Smooth muscle cell (in vitro differentiated cells): ENCODE measurements around a stretch of chr2.

DNA sequence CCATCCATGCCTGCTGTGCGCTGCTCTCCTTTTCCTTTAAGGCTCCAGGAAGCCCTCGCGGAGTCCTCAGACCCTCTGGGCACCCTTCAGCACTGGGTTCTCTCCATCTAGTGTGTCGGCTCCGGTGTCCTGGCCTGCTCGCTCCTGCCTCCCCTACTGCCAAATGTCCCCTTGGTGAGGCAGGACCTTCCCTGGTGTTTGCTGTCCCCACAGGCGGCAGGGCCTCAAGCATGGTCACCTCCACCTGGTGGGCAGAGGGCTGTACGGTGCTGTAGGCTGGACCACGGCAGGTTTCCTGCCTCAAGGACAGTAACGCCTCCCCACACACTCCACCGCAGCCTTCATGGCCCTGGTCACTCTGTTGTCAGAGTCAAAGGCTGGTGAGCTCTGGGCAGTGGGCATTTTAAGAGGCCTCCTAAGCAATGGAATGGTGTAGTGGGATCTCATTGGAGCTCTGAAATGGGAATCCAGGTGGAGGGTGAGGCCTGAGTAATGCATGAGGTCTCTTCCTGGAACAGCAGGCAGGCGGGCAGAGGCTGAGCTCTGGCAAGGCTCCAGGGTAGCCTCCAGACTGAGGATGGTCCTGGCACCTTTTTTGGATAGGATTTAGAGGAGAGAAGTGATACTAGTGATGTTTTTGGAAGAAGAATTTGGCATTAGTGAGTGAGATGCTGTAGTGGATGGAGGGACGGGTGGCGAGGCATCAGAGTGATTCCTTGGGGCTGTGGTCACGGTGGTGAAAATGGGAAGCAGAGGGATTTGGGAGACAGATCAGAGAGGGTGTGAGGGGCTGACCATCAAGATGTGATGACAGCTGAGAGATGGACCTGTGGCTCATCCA lies 90.5 kb downstream of the DGKD start:
- RAMPAGE, long total RNA = no peak

GRCh38 chr2:233457991-233458505 lies 103.8 kb downstream of the DGKD start:
- RAMPAGE, long total RNA = no peak

GRCh38 chr2:233767650-233768508 lies 7.8 kb downstream of the UGT1A1 start:
- RAMPAGE, long total RNA = no peak

DNA sequence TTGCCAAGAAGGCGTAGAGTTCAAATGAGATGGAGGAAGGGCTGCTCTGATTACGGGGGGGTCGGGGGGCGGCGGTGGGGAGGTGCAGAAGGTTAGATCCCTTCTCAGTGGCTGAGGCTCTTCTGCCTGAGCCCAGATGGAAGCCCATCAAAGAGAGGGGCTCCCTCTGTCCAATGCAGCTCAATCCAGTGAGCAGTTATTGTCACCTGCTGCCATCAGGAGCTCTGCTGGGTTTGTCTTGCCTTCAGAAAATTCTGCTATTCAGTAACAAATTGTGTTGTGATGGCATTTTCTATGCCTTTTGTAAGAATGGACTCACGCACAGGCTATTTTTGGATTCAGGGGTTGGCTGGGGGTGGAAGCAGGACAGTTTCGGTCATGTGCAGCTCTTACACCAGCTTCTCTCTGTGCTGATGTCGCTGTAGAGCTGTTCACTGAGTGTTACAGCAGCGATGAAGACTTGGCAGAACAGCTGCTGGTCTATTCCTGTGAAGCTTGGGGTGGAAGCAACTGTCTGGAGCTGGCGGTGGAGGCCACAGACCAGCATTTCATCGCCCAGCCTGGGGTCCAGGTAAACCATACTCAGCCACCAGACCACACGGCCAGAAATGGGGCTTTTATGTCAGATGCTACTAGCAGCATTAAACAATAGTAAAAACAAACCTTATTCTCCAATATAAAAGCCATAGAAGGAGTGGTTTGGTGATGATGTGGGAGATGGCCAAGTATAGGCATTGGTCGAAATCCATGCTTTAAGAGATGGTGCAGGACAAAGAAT lies 49.2 kb downstream of the TRPM8 start:
- RAMPAGE, long total RNA = no peak

DNA sequence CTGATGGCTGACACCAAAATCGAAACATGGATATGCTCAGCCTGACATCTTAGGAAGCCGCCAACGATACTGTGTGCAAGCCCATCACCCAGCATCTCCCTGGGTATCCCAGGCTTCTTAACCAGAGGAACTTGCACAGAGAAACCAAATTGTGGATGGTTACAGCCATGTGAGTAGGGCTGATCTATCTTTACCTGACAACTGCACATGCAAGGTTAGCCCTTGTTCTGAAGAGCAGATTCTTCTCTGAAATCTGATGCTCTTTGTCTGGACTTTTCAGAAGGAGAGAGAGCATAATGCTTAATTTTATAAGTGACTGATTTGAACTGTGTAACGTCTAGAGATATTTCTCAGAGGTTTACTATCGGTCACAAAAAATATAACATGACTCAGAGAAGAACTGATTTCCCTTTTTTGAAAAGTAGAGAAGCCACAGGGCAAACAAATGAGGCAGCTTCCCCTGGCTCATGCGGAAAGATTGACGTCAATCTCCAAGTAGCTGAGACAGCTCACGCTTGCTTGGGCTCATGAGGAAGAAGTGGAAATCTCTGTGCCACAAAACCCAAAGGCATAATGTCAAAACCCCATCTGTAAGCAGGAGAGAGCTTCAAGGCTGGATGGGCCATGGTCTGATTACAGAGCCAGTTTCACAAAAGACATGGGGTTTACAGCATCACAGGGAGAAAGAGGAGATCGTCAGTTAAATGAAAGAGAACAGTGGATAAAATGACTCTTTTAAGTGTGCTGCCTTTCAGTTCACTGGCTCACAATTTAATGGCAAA lies 188.2 kb downstream of the ARL4C start:
- RAMPAGE, long total RNA = no peak

GRCh38 chr2:234335373-234336329 lies 161.2 kb downstream of the ARL4C start:
- RAMPAGE, long total RNA = no peak

GRCh38 chr2:234449150-234449648 lies 47.7 kb downstream of the ARL4C start:
- RAMPAGE, long total RNA = no peak

GRCh38 chr2:234634004-234634386 lies 137.1 kb upstream of the ARL4C start:
- RAMPAGE, long total RNA = no peak

DNA sequence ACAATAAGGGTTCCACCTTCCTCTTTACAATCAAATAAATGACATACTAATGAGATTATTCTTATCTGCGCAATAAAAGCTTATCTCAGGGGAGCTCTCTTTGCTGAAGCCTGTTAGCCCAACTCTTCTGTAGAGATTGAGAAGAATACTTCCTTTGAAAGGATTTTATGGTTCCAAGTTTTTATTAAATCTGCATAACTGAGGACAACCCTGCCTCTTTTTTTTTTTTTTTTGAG lies 4.4 kb downstream of the SH3BP4 start:
- RAMPAGE, long total RNA = no peak

DNA sequence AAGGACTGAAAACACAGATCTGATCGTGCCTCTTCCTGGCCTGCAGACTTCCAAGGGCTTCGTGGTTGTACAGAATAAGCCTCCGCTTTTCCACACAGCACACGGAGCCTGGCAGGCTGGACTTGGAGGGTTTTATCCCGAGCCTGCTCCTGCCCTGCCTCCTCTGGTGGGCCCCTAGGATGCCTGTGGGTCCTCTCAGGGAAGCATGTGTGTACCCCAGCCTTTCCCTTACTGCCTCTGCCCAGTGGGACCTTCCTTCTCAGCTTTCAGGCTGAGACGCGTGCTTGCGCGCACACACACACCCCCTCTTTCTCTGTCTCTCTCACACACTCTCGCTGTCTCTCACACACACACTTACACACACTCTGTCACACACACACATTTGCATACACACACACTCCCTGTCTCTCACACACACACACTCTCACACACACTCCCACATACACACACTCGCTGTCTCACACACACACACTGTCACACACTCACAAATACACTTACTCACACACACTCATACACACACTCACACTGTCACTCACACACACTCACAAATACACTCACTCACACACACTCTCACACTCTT lies 17.8 kb downstream of the SH3BP4 start:
- RAMPAGE, long total RNA = no peak

DNA sequence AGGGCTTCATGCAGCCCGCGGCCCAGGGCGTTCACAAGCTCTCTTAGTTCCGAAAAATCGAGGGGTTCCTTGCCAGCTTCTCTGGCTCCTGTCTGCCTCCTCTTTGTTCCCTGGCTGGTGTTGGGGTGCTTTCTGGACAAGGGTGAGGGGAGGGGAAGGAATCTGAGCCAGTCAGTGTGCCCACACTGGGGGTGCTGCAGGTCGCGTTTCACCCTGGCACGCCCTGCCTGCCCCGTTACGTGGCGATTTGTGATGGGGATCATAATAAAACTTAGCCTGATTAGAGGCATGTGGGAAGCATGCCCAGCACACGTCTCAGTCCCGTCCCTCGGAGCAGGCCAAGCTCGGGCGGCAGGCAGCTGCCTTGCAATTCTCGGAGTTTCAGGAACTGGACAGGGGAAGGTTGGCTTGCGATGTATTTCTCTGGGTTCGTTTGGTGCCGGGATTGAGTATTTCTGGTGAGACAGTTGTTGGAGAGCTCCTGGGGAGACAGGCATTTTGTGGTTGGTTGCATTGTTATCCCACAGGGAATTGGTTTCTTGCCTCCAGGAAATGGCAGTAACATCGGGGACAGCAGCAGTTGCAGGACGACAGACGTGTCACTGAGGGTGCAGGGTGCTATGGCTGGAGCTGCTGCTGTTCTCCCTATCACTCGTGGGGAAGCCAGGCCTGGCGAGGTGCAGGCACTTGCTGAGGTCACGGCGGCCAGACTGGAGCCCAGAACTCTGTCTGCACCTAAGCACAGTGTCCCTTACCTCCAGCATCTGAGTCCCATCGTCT lies 23.0 kb downstream of the SH3BP4 start:
- RAMPAGE, long total RNA = no peak

DNA sequence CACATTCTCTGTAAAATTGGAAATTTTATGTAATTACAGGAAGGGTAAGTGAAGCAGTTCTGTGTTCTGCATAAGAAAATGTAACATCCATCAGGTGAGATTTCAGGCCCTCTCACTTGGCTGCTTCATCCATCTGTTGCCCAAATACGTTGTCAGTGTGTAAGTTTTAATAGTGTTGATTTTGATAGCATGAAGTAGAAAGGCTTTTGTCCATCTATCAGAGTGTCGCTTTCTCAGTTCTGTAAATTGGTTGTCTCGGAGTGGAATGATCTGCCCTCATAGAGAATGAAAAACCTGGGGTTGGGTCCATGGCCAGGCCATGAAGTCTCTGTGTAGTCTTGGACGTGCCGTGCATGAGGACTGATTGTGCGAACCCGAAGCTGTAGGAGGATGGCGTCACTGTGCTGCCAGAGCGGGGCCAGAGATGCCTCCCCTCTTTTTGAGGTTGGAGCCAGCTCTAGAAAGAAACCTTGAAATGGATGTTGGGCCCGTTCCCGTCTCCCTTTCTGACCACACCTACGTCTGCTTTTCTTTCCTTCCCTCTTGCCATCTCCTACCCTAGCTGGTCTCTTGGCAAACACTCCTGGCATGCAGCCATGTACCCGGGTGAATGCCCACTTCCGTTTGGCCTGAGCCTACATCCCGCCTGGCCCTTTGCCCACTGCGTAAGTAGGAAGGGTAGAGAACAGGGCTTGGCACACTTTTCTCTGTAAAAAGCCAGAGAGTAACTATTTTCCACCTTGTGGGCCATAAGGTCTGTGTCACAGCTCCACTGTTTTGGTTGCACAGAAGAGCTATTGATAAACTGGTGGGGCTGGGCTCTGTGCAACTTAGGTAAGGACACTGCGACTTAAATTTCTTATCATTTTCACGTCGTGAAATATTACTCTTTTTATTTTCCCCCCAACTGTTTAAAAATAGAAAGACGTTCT lies 37.3 kb downstream of the SH3BP4 start:
- RAMPAGE, long total RNA = no peak

DNA sequence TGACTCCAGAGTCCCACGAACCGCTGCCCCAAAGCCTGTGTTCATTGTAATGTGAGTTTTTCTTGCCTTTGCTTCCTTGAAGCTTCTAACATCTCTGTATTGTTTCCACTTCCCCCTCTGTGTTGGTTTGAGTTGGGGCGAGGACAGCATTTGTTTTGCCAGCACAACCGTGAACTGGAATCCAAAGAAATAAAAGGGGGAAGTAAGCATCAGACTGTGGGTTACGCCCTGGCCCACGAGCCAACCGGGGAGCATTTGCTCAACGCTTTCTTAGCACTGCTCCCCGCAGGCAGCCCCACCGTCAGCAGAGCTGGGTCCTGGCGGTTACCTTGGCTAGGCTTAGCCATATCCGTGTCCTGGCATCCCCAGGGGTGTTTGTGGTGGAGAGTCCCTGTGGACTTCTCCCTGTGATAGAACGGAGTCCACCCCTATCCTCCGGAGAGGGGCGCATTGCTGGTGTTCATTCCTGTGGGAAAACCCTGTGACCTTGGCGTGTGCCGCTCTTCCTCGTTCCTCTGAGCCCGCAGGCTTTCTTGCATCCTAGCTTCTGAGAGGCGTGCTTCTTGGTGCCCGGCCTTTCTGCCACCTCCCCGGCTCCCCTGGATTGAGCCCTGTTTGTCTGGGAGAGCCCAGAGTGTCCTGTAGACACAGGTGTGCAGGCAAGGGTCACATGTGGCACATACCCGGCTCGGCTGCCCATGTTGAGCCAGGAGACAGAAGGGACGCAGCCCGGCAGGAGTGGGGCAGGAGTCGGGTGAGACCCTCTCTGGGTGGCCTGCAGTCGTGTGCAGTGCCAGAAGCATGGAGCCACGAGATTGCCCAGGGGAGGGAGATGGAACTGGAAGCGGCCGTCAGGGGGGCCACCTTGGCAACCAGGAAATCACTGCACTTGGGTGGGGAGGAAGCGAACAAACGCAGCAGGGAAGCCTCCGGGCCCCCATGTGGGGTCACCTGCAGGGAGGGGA lies 92.5 kb downstream of the SH3BP4 start:
- RAMPAGE, long total RNA = no peak

- RAMPAGE, long total RNA = no peak
Measured at GRCh38 chr2:235374547-235375031, 119.3 kb upstream of the AGAP1 start.

GRCh38 chr2:235384280-235385266 lies 109.3 kb upstream of the AGAP1 start:
- RAMPAGE, long total RNA = no peak

- RAMPAGE, long total RNA = no peak
Measured at GRCh38 chr2:235418823-235419225, 75.0 kb upstream of the AGAP1 start.

DNA sequence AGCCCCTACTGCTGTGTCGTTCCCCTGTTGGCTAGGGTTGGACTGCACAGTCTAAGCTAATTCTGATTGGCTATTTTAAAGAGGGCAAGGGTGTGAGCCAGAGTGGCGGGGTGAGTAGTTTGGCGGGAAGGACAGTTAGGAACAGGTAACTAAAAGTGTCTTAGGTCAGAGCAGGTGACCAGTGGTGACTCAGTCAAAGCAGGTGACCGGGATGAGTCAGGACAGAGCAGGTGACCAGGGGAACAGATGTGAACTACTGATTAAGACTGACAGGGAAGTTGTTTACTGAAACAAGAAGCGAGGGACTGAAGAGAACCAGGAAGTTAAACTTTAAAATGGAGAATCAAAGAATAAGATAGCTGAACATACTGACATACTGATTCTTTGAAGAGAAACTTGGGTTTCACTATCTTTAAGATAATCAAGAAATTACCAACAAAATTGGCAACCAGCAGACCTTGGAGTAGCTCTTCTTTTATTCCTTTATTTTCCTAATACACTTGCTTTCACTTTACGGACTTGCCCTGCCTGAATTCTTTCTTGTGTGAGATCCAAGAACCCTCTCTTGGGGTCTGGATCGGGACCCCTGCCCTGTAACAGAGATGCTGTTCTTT lies 49.5 kb upstream of the AGAP1 start:
- RAMPAGE, long total RNA = no peak

DNA sequence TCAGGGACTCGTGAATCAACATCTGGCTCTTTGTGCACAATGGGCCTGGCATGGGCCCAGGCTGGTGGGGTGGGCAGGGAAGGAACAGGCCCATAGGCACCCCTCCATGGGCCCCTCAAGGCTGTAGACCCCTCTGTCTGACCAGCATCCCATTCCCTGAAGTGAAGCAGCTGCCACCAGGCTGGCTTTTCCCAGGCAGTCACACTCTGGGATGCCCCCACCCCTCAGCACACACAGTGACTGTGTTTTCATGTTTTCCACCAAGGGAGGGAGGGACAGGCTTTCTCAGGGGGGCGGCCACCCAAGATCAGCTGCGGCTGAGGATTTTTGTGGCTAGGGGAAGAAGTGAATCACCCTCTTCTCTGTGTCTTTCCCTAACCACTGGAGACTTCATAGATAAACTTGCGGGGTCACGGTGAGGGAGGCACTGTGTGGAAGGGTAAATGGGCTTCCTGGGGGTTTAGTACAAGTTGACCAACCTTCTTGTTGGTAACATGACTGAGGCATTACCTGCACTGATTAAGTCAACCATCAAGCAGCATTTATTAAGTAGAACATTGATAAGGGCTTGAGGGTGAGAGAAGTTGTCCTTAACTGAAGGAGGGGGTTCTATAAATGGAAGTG lies 166.1 kb downstream of the AGAP1 start:
- RAMPAGE, long total RNA = no peak

DNA sequence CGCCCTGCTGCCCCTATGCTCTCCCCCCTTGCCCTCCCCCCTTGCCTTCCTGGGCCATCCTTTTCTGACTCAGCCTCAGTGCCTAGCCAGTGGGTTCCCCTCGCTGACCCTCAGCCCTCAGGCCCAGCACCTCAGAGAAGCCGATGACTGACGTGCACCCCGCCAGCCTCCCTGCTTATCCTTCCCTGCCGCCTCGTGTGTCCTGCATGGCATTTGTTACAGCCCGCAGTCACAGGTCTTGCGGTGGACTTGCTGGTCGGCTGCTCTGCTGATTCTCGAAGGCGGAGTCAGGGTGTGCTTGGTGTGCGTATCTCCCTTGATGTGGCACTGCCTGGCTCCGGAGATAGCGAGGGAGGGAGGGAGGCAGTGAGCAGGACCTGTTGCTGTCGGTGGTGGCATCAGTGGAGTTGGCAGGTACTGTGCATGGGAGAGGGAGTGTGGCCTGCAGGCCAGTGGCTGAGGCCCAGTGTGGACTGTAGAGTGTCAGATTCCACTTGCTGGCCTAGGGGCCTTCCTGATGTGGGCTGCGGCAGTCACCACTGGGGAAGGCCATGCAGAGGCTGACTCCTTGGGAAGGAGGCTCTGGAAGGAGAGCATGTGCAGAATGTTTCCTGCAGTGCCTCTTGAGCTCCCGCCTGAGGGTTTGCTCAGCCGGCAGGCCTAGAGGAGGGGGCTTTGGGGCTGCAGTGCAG lies 198.8 kb downstream of the AGAP1 start:
- RAMPAGE, long total RNA = no peak

DNA sequence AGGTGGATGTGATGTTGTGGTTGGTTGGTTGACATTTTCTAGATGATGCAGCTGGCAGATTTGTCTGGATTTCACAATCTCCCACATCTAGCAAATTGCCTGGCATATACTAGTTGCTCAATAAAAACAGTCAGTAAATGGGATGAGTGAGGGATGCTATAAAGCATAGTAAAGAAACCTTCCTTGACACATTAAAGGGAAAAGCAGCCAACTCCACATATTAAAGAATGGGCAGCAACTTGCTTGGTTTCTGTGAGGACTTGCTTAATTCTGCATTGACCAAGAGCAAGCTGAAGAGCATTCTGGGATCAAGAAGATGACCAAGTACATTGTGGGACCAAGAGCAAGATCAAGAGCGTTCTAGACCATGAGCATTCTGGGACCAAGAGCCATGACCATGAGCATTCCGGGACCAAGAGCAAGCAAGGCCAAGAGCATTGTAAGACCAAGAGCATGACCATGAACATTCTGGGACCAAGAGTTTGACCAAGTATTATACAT lies 293.7 kb downstream of the AGAP1 start:
- RAMPAGE, long total RNA = no peak